ENCODE measurements around a stretch of chr1.

DNA sequence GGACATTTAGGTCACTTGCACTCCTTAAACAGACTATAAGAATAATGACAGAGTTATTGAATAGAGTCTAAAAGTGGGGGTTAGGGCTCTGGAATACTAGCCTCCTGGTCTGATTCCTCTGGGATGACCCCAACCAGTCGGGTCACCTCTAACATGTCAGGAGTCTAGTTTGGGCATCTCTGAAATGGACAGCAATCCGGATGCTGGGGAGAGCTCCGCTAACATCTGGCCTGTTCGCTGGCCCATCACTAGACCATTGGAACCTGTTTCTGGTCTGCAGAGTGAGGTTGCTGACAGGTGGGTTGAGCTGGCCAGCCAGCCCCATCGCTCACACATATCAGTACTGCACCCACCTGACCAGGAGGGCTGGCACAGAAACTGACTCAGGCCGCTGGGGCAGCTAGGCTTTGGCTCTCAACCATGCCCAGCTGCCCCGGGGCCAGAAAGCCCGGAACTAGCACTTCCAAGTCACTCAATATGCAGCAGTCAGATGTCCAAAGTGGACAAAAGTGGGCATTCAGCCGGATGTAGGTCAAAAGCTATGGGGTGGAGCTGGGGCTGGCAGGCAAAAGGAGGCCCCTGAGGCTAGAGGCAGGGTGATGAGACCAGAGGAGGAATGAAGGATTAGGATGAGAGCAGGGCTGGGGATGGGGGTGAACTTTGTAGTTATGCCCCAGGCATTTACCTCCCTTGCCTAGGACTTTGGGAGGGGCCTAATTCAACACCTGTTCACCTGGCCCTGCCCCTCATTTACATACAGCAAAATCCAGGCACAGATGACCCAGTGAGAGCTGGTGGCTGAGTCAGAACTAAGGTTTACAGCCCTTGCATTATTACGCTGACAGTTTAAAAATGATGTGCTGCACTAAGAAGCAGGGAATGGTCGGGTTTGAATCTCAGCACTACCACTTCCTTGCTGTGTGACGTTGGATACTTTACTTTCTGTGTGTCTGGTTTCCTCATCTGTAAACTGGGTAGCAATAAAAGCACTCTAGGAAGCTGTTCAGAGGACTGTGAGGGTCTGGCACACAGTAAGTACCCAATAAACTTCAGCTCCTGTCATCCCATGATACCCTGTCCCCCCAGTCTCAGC, 30.7 kb upstream of the EDN2 start:
- PRO-cap, 2 experiments, result no peak in any of the 2 experiments

DNA sequence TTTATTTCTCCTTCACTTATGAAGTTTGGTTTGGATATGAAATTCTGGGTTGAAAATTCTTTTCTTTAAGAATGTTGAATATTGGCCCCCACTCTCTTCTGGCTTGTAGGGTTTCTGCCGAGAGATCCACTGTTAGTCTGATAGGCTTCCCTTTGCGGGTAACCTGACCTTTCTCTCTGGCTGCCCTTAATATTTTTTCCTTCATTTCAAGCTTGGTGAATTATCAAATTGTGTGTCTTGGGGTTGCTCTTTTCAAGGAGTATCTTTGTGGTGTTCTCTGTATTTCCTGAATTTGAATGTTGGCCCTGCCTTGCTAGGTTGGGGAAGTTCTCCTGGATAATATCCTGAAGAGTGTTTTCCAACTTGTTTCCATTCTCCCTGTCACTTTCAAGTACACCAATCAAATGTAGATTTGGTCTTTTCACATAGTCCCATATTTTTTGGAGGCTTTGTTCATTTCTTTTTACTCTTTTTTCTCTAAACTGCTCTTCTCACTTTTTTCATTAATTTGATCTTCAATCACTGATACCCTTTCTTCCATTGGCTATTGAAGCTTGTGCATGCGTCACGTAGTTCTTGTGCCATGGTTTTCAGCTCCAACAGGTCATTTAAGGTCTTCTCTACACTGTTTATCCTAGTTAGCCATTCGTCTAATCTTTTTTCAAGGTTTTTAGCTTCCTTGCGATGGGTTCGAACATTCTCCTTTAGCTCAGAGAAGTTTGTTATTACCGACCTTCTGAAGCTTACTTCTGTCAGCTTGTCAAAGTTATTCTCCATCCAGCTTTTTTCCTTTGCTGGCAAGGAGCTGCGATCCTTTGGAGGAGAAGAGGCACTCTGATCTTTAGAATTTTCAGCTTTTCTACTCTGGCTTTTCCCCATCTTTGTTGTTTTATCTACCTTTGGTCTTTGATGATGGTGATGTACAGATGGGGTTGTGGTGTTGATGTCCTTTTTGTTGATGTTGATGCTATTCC, 69.5 kb upstream of the EDN2 start:
- PRO-cap, 2 experiments, result no peak in any of the 2 experiments

DNA sequence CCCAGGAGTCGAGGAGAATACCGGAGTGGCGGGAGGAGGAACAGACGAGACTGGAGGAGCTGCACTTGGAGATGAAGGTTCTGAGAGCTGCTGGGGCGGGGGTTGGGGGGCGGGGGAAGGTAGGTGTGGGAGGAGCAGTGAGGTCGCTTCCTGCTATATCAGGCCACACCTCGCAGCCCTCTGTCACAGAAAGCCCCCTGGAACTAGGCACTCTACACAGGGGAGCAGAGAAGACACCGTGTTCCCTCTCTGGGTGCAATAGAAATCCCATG, 155.6 kb upstream of the EDN2 start:
- PRO-cap, 2 experiments, result no peak in any of the 2 experiments

DNA sequence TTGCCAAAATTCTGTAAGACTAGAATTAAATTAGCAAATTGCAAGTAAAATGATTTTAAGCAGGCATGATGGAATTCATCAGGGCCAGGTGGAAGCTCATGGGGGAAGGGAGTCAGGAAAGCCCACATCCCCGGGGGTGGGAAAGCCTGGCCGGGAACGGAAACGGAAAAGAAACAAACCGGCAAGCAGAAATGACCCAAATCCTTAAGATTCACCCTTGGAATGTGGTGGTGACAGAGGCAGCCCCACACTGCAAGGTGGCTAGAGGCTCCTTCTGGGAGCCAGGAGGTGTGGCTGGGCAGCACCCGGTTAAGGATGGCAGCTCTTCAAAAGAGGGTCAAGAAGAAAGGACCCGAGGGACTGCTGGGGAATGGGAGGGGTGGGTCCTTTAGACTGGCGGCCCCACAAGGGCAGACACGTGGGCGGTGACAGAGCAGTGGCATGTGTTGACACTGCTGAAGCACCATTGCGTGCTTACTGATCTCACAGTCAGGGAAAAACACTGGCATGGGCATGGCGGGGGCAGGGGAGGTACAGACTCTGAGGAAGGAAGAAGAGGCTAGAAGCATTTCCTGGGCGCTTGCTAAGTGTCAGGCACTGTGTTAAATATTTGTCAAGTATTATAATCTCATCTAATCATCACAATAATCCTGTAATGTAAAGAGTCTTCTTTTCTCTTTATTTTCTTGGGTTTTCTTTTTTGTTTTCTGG, 165.5 kb upstream of the EDN2 start:
- PRO-cap, 2 experiments, result no peak in any of the 2 experiments

DNA sequence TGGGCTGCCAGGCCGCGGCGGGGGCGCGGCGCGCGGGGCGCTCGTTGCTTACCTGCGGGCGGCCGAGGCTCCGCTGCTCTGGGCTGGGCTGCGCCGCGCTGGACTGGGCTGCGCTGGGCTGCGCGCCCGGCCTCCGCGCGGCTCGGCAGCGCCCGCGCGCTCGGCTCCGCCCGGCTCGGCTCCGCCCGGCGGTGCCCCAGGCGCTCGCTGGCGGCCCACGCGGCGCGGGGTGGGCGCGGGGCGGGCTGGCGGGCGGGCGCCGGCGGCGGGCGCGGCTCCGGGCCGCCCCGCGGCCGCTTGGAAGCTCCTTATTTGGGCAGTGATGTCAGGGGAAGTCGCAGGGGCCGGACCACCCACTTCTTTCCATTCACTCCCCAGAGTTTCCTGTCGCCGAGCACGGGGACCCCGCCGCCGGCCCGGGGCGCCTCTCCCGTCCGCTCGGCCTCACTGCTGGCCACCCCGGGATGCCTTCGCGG, 177.6 kb upstream of the EDN2 start:
- PRO-cap, 2 experiments, result peak in 2 of 2 experiments; most common plus-strand start position 377 of the sequence (in 1); most common minus-strand start position 105 of the sequence (in 2)

GRCh38 chr1:41726921-41727969, 191.5 kb downstream of the HIVEP3 start:
- PRO-cap, 2 experiments, result no peak in any of the 2 experiments

DNA sequence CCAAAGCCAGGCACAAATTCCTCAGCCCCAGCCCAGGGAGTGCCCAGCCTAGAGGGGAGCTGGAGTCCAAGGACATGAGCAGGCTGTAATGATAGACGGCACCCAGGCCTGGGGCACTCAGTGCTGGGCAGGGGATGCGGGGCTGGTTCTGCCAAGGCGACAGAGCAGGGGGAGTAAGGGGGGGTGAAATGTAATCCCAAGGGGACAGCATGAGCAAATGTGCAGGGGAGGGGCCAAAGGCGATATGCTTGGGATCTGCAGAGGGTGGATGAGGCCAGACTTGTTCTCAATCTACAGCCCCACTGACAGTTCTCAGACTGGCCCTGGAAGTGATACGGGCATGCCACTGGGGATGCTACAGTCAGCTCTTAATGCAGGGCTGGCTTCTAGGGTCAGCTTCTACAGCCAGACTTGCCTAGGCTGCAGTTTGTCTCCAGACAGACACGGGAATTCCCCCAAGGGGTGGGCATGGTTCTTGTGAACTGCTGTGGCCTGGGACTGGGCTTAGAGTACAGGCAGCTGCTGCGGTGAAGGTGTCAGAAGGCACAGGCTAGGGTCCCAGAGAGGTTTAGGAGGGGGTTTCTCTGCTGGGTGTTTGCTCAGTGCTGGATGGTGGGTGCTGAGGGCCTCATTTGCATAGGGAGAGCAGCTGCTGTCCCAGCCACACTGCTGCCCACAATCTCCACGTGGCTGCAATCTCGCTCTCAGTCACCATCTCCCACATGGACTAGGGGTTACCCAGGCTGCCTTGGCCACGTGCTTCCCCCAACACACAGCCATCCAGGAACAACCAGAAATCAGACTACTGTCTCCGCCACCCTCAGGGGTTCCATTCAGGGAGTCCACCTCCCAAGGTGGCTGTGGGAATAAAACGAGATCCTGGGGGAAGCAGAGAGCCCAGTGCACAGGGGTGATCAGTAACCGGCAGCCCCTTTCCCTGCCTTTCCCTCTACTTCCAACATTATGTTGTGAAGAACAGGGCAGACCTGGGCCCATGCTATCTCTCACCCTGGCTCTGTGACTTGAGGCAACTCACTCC, 190.1 kb downstream of the HIVEP3 start:
- PRO-cap, 2 experiments, result no peak in any of the 2 experiments

DNA sequence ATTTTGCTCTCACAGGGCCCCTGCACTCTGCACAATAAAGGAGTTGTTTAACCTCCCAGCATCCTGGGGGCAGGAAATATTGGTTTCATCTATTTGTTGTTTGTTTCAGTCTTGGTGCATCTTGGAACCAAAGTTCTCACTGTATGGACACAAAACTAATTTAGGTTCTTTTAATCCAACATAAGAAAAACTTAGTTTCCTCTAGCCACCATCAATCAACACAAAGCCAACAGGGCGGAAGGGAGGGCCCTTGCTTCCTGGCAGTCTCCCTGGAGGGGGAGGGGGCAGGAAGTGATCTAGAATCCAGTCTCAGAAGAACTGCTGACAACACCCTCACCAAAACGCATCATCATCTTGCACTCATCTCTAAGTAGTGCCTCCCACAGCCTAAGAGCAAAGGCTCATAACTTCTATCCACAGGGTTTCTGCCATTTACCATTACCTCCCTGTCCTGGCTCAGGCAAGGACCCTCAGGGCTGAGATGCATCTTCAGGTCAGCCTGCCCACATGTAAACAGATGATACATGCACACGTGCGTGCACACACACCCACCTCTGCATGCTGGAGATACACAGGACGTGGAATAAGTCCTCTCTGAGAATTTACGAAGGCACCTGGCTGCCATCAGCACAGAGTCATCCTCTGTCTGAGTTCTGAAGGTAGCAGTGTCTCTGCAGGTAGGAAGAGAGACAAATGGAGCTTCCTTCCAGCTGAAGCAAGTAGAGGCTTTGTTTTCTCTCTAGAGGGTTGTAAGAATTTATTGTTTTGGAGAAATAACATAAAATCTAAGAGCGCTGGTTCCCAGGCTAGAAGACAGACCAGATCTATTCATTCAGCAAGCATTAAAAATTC, 20.4 kb downstream of the HIVEP3 start:
- PRO-cap, 2 experiments, result no peak in any of the 2 experiments

DNA sequence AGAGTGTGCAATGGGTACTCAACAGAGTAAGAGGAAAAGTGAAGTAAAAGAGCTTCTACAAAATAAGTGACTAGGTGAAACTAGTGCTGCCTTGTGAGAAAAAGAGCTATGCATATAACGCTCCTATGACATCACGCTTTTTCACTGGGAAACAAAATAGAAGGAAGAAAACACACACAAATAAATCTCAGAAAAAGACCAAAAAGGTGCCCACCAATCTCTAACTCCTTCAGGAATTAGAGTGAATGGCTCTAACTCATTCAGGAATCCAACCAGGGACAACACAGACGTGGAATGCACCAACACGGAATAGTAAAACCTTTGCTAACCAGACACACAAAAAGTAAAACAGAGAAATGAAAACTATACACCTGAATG, 1.3 kb downstream of the FOXJ3 start:
- PRO-cap, 2 experiments, result no peak in any of the 2 experiments

- PRO-cap, 2 experiments, result peak in 2 of 2 experiments; most common plus-strand start chr1:42334526 (in 2); most common minus-strand start chr1:42334359 (in 1)
Measured at GRCh38 chr1:42334143-42334634, 846 bp downstream of the FOXJ3 start.

- PRO-cap, 2 experiments, result no peak in any of the 2 experiments
Measured at GRCh38 chr1:42436923-42437299, 18.9 kb downstream of the ZMYND12 start.

GRCh38 chr1:42667321-42667906, 9.2 kb downstream of the PPIH start:
- PRO-cap, 2 experiments, result no peak in any of the 2 experiments

GRCh38 chr1:42680812-42681610, 1.2 kb upstream of the YBX1 start:
- PRO-cap, 2 experiments, result no peak in any of the 2 experiments

DNA sequence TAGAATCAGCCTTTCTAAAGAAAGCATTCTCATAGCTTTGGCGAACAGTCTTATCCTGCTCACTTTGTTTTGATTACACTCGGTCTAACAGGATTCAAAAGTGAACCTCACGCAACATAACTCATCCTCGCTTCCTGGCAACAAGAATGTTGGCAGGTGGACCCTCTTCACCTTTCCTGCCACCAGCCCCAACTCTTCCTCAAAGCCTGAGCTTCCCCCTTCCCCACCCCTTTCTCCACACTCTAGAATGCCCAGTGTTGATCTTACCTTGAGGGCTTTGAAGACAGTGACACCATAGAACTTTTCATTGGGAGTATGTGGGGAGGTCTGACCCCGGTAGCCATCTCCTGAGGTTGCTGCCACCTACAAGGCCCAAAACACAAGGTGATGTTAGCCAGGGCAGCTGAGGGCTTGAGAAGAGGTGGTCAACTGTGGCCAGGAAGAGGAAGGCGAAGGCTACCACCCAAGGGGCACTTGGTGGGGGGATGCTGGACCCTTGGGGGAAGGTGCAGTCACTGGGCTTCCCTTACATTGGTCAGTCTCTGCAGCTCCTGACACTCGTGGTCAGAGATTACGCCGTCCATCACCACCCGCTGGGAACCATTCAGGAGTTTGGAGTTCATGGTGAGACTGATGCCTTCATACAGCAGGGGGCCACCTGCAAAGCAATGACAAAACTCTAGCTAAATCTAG, 12.1 kb upstream of the CLDN19 start:
- PRO-cap, 2 experiments, result no peak in any of the 2 experiments

- PRO-cap, 2 experiments, result peak in 2 of 2 experiments; most common minus-strand start chr1:42795694 (in 2)
Measured at GRCh38 chr1:42795575-42795797, 10.7 kb downstream of the TMEM269 start.

- PRO-cap, 2 experiments, result no peak in any of the 2 experiments
Measured at GRCh38 chr1:42916278-42916539, 42.5 kb downstream of the SLC2A1 start.

DNA sequence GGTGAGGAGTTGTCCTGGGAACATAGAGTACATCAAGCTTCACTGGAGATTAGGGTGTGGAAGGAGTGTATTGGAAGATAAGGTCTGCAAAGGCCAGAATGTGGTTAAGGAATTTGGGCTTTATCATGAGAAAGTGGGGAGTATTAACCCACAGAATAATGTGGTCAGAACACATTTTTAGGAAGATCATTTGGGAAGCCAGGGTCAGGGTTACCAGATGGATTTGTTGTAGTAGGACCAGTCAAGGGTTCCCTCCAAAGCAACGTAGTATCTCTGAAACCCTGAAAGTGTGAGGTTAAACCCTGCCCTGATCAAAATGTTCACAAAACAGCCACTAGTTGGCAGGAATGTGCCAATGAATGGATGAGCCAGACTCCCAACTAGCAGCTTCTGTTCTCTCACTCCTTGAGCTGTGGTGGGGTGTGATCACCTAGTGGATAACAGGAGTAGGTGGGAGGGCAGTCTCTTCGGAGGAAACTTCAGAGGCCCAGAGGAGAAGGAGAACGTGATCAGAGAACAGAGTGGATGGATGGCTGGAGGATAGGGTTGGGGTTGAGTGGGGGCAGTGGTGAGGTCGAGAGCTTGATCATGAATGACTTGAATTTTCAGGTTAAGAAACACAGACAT, 35.8 kb downstream of the SLC2A1 start:
- PRO-cap, 2 experiments, result no peak in any of the 2 experiments

- PRO-cap, 2 experiments, result peak in 2 of 2 experiments; most common minus-strand start chr1:42924268 (in 1)
Measured at GRCh38 chr1:42924056-42924378, 34.7 kb downstream of the SLC2A1 start.

DNA sequence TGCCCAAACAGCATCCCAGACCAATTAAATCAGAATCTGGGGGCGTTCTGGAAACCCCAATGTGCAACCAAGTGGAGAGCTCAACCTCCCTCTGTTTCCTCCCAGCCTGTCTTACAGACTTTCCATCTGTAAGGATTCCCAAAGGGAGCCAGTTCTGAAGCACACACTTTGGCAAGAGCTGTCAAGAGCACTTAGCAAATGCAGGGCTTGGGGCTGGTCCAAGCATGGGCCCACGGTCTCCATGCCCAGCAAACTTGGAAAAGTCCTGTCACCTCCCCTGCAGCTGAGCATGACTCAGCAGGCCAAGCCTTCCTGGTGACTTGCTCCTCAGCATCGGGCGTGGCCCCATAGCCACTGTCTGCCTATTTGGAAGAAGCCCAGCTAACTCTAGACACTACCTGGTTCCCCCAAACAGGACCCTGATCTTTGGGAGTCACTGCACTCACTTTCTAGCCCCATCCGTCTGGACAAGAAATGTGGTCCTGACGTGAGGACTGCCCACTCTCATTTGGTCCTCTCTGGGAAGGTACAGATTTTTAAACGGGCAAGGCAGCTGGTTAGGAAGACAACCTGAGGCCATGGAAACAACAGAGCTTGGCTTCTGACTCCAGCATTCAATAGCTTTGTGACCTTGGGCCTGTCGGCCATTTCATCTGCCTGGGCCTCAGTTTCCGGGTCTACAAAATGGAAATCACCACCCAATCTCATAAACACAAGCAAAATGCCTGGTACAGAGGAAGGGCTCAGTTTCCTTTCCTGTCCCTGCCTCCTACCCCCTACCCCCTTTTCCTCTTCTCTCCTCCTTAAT, 16.8 kb downstream of the SLC2A1 start:
- PRO-cap, 2 experiments, result no peak in any of the 2 experiments

DNA sequence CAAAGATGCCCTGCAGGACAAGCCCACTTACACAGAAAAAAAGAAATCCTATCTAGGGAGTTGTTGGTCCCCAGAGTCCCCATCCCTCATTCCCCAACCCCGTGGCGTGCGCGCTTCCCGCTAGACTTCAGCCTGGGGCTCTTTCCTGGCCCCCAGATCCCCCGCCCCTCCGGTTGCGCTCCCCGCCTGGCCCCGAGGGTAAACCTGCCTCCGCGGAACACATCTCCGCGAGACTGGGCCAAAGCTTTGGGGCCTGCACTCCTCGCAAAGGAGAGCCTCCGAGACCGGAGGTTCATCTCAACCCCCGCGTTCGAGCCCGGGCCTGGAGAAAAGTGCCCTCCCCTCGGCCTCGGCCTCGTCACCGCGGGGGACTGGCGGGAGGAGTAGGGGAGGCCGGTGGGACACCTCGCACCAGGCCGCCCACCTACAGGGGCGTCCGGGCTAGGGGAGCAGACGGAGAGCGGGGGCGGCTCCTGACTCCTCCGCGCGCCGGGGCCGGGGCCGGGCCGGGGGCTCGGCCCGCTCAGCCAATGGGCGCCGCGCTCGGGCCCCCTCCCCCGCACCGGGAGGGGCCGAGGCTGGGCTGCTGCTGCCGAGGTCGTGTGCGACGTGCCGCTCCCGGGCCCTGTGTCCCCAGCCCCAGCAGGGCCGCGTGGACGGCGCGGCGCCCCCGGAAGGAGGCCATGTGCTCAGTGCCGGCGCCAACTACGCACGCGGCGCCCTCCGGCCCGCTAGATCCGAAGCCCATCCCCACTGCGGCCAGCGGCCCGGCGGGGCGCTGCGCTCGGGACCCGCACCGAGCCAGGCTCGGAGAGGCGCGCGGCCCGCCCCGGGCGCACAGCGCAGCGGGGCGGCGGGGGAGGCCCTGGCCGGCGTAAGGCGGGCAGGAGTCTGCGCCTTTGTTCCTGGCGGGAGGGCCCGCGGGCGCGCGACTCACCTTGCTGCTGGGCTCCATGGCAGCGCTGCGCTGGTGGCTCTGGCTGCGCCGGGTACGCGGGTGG, 671 bp downstream of the SLC2A1 start:
- PRO-cap, 2 experiments, result peak in 2 of 2 experiments; most common plus-strand start position 589 of the sequence (in 2); most common minus-strand start position 299 of the sequence (in 1)